Colon Carcinoma Metastatic in the Lung (tissue), 2 donors: ENCODE measurements around a stretch of chr9.

DNA sequence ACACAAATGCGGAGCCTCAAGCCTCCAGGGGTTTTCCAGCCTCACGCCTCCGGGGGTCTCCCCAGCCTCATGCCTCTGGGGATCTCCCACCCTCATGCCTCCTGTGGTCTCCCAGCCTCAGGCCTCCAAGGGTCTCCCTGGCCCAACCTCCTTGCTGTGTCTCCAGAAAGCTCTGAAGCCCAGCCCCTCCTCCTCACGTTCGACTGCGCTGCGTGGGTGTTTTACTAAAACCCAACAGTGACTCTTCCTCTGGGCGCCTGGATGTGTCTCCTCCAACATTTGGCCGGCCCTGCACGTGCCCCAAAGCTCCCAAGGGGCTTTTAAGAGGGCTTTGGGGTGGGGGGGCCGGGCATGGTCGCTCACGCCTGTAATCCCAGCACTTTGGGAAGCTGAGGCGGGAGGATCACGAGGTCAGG is 15.0 kb downstream of the EXD3 start:
- PRO-cap, 2 experiments: no peak in any of the 2 experiments

- PRO-cap, 2 experiments: no peak in any of the 2 experiments
Measured at GRCh38 chr9:137433107-137434076, 7.8 kb downstream of the ENTPD8 start.

DNA sequence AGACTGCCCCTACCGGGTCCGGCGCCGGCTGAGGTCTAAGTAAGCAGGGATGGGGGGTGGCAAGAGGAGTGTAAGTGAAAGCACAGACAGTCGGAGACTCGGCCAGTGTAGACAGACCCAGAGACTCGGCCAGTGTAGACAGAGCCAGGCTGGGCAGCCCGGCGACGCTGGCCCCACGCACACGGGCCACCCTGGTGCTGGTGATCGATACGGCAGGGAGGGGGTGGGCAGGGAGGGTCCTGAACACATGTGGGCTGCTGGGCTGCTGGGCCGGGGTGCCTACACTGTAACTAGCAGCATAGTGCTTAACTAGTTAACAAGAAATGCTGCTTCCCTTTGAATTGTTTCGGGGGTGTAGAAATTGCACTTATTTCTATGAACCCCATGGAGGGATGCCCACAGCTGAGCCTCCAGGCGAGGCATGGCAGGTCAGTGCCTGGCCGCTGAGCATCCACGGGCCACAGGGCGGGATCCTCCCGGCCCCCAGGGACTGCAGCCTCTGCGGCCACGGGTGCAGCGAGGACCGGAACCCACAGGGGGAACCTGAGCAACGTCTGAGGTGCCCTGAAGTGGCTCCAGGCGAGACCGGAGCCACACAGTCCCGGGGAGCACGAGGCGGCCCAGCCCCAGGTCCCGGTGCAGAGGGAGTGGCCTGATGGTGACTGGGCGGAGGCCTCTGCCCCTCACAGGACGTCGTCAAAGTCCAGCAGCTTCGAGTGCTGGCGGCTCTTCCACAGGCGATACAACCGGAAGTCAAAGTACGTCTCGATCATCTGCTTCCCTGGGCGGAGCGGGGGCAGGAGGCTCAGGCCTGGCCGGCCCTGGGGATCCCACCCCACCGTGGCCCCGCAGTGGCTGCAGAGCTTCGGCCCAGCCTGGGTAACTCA is 7.8 kb upstream of the ENTPD8 start:
- PRO-cap, 2 experiments: no peak in any of the 2 experiments

DNA sequence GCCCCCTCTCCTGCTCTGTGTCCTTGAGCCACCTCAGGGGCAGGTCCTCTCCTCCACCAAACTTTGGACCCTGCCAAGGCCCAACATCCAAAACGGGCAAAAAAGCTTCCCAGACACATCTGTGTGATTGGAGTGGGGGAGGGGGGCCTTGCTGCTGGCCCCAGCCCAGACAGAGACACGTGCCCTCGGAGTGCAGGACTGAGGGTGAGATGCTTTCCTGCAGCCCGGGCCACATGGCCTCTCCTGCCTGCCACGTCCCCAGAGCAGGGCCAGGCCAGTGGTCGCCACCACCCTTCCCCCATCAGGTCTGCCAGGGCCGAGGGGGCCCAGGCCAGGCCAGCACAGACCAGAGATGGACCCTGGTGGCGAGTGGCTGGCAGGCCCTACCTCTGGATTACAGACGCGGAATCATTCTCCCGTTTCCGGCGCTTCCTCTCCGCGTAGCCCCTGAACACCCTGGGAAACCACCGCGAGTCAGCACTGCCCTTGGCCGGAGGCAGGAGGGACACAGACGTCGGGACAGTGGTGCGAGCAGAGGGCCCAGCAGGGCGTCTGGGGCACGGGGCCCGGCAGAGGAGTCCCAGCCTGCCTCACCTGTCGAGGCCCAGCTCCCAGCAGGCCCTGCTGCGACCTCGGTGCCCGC is 4.2 kb downstream of the NSMF start:
- PRO-cap, 2 experiments: no peak in any of the 2 experiments

GRCh38 chr9:137481898-137482804 is 23.0 kb upstream of the NSMF start:
- PRO-cap, 2 experiments: no peak in any of the 2 experiments

- PRO-cap, 2 experiments: no peak in any of the 2 experiments
Measured at GRCh38 chr9:137544286-137544631, 5.9 kb downstream of the PNPLA7 start.

DNA sequence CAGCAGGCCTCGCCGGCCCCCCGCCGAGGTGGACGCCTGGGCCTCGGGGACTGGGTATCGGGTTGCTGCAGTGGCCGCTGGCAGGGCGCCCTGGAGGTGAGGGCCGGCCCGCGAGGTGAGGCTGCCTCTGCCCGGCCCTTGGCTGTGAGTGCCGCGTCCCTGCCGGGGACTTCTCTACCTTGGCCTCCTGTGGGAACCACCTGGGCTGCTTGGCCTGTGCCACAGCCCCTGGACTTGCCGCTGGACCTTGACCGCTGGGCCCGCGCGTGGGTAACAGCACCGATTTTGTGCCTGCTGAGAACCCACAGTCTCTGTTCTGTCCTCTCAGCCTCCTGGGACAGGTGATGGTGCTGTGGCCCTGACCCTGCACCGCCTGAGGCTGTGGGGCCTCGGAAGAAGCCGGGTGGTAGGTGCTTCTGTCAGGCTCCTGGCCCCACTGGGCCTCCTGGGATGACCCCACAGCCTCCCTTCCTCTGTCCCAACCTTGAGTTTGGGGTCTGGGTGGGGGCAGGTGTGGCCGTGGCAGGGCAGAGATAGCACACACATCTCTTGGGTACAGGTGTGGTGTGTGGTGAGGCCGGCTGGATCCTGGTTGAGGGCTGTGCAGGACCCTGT is 896 bp downstream of the ARRDC1 start:
- PRO-cap, 2 experiments: no peak in any of the 2 experiments

DNA sequence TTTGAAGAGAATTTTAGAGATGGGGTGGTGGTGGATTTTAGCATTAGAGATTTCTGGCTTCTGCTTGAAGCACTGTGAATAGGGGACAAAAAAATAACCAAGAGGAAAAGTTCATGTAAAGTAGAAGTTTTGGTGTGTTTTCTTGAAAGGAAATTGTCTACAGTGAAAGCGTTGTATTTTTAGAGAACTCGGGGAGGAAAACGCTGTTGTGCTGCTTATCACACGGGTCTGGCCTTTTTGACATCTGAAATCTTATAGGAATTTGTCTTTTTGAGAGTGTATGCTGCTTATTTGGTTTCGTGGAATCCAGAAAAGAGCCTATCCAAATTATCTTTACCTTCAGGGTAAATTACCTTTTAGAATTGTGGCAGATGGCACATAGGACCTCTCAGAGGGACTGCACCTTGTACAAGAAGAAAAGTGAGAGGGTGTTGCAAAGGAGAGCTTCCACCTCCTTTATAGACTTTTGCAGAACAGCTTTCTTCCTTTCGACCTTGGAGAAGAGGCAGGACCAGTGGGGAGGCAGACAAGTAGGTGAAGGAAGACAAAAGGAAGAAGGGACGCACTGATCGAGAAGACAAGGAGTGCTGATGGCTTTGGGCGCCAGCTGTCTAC is 48.9 kb downstream of the EHMT1 start:
- PRO-cap, 2 experiments: no peak in any of the 2 experiments

- PRO-cap, 2 experiments: no peak in any of the 2 experiments
Measured at GRCh38 chr9:137672782-137673828, 54.3 kb downstream of the EHMT1 start.

GRCh38 chr9:137733804-137734603 is 115.2 kb downstream of the EHMT1 start:
- PRO-cap, 2 experiments: no peak in any of the 2 experiments

DNA sequence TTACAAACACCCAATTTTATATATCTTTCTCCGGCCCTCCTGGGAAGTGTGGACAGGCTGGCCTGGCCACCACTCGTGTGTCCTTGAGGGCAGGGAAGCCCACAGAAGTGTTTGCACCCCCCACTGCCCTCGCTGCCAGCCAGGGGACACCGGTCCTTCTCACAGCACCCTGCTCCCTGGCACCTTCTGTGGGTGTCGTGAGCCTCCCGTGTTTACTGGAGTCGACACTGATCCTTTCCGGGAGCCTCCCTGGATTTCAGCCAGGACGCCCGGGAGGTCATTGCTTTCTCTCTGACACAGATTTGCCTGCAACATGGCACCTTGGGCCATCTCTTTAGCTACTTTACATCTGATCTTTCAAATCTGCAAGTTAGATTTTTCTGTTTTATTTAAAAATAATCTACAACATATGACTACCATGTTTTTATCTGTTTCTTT is 120.4 kb upstream of the CACNA1B start:
- PRO-cap, 2 experiments: no peak in any of the 2 experiments

DNA sequence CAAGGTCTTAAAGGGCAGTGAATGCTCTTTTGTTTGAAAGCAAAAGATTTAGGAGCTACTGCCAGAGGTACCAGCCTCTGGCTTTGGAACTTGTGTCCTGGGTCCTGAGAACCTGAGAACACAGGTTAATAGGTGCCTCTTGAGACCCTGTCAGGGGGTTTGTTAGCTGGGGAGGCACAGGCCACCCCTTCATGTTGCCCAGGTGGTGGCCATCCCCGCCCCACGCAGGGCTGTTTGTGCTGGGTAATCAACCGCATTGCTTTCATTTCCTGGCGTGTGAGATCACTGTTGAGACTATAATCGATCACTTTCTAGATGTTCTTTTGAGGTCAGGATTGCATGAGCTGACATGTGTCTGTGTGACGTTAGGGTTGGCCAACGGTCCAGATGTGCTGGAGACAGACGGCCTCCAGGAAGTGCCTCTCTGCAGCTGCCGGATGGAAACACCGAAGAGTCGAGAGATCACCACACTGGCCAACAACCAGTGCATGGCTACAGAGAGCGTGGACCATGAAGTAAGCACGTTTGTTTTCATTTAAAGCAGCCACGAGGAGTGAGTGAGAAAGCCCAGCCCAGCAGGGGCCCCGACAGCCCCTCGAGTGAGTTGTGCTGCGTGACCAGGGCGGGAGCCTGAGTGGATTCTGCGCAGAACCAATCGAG is 115.1 kb upstream of the CACNA1B start:
- PRO-cap, 2 experiments: no peak in any of the 2 experiments

DNA sequence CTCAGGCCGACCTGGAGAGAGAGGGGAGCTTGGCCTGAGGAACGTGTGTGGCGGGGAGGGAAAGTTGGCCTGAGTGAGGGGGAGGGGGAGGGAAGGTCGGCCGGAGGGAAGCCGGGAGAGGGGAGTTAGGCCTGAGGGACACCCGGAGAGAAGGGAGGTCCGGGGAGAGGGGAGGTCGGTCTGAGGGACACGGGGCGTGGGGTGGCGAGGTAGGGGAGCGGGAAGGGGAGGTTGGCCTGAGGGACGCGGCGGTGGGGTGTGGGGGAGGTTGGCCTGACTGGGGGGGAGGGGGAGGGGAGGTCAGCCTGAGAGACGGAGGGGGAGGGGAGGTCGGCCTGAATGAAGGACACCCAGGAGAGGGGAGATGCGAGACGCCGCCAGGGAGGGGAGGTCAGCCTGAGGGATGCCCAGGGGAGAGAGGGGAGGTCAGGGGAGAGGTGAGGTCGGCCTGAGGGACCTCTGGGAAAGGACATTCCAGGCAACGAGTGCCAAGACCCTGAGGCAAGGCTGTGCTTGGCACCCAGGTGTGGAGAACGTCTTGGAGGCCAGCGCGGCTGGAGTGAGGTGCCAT is 82.6 kb downstream of the CACNA1B start:
- PRO-cap, 2 experiments: no peak in any of the 2 experiments